Metanephros (tissue), 2 donors: Measurements from ENCODE around the genes HPCAL4, MFSD2A and CAP1.

DNA sequence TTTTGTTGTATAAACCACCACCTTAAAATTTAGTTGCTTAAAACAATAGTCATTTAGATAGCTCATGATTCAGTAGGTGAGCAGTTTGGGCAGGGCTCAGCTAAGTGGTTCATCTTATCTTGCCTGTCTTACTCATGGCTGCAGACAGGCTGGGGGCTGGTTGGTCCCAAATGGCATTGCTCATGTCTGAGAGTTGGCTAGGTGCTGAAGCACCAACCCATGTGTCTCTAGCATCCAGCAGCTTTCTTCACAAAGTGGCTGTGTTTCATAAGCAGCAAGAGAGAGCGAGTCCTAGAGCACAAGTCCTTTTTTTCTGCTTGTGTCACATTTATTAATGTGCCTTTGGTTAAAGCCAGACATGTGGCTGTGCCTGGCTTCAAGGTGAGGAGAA is 91.5 kb downstream of the MACF1 start:
- RAMPAGE, long total RNA, result no peak

DNA sequence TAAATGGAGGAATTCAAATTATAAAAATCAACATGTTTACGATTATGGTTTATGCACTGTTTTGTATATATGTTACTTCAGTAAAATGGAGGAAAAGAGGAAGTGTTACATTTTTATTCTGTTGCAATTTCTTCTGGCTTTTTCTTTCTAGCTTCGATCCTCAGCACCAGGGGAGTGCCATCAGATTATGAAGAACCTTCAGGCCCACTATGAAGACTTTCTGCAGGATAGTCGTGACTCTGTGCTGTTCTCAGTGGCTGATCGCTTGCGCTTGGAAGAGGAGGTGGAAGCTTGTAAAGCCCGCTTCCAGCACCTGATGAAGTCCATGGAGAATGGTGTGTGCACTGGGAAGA is 105.6 kb downstream of the MACF1 start:
- RAMPAGE, long total RNA, result no peak

DNA sequence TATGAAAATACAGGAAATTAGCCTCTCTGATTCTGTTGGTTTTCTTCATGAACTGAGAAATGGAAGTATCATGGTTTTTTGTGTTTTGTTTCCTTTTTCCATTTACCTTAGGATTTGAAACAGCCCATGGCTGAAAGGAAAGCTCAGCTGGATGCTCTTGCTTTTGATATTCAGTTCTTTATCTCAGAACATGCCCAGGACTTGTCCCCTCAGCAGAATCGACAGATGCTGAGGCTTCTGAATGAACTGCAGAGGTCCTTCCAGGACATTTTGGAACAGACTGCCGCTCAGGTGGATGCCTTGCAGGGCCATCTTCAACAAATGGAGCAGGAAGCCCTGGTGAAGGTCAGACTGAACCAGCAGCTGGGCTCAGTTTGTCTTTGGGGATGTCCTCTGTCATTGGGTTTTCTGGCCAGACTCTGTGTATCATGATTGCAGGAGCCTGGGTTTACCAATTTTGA is 142.4 kb downstream of the MACF1 start:
- RAMPAGE, long total RNA, result no peak

GRCh38 chr1:39387812-39388724 is 103.4 kb upstream of the BMP8A start:
- RAMPAGE, long total RNA, result no peak

- RAMPAGE, long total RNA, result no peak
Observed at GRCh38 chr1:39398622-39399326, 92.7 kb upstream of the BMP8A start.

DNA sequence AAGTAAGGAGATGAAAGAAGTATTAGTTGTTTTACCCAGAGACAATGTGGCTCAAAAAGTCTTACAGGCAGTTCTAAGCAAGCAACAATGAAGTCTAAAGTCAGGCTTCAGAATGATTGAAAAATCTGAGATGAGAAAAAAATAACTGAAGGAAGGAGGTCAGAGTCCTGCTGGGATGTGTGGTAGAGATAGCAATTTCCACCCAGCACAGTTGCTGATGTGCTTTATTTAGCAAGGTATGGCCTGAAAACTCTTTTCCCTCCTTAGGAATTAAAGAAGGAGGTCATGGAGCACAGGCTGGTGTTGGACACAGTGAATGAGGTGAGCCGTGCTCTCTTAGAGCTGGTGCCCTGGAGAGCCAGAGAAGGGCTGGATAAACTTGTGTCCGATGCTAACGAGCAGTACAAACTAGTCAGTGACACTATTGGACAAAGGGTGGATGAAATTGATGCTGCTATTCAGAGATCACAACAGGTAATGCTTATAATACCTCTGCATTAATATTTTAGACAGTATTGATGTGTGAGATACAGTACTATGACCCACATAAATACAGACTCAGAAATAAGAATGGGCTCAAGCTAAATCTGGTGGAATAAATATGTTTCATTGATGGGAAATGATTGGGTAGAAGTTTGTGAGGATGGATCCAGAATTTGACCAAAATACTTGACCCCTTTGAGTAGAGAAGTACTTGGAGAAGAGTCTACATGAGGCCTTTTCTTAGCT is 60.8 kb upstream of the BMP8A start:
- RAMPAGE, long total RNA, result no peak

- RAMPAGE, long total RNA, result no peak
Observed at GRCh38 chr1:39434442-39435073, 56.9 kb upstream of the BMP8A start.

DNA sequence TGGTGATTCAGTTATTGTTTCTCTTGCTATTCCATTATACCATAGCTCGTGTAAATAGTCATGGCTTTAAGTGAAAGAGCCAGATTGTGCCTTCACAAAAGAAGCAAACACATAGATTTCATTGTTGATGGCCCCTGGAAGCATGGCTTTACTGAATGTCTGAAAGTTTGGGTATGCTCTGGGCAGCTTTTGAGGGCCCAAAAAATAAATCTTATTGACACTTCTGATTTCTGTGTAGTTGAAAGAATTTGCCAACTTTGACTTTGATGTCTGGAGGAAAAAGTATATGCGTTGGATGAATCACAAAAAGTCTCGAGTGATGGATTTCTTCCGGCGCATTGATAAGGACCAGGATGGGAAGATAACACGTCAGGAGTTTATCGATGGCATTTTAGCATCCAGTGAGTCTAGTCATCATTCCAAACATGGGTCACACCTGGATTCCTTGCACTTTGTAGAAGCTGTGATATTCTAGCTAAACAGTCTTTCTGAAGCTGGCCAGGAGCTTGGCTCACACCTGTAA is 31.0 kb upstream of the BMP8A start:
- RAMPAGE, long total RNA, result no peak

DNA sequence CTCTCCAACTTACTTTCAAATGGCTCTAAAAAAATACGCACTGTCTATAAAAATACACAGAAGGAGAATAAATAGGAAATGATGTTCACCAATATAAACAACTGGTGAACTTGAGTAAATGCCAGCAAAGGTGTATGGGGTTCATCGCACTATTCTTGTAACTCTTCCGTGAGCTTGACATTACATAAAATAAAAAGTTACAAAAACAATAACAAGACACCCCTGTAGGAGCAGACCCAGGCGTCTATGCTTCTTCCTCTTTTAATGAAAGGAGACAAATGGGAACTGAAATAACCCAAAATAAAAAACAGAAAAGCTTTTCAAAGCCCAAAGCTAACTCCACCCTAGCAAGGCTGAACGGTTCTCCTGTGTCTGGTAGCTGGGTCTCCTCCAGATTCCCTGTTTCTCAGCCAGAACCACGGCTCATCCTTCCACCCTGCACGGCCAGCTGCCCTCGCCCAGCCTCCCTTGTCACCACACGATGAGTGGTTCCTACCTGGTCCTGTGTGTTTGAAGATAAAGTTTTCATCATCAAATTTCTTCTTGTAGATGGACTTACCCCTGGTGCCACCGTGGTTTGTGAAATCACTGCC is 35.3 kb downstream of the PABPC4 start:
- RAMPAGE, long total RNA, result no peak

DNA sequence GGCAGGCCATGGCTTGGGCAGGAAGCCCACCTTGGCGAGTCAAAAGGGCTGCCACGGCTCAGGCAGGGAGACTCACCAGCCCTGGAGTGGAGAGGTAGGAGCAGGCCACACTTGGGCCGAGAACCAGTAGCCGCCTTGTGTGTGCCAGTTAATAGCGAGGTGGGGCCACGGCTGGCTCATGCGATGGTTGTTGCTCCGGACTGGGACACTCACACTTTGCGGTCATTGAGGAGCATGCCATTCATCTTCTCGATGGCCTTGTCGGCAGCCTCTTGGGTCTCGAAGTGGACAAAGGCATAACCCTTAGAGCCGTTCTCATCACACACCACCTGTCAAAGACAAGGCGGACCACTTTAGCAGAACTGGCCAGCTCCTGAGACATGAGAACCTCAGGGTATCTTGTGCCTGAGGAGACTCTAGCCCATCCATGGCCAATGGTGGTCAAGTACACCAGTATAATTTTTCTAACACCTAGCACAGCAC is 5.5 kb downstream of the PABPC4 start:
- RAMPAGE, long total RNA, result no peak

DNA sequence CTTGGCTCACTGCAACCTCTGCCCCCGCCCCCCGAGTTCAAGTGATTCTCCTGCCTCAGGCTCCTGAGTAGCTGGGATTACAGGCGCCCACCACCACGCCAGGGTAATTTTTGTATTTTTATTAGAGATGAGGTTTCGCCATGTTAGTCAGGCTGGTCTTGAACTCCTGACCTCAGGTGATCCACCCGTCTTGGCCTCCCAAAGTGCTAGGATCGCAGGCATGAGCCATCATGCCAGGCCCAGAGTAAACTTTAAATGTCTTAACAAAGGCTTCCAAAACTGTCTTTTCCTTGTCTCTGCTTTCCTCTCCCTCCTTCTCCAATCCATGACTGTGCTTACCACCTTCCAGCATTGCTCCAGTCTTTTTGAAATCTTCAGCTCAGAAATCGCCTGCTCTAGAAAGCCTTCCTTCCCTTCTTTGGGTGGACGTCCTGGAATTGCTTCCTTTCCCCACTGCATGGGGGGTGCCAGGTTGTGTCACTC is 17.4 kb upstream of the PABPC4 start:
- RAMPAGE, long total RNA, result no peak

DNA sequence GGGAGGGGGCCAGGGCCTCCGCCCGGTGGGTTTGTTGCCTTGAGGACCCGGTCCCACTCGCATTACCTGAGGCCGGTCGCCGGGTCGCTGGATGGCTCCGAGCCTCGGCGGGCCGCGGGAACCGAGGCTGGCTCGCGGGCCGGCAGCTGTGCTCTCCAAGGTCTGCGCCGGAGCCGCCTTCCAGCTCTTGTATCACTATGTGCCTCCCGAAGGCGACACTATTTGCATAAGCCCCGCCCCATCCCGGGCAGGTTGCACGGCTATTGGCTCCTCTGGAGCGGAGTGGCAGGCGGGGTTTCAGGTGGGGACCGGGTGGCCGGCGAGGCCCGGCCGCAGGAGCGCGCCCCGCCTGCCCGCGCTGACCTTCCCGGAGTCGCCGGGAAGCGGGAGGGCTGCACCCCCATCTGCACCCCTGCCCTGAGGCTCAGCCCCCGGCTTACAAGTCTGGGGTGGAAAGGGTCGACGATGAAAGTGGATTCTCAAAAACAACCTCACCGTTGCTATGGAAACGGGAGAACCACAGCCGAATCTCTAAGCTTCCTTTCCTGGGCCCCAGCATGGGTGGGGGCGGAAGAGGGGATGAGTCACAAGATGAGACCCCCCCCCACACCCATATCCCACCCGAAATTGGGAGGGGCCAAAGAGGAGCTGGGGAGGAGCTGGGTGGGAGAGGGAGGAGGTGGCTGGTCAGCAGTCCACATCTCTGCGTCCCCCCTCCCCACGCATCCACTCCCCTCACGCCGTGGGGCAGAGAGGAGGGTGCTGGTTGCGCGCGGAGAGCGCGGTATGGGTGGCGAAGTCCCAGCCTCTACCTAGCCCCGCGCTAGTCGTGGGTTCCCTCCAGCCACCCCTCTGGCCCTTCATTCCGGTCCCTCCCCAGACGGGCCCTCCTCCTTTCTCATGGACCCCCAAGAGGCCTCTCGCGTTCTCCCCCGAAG is at the start of gene HPCAL4:
TSS of gene HPCAL4 (minus strand) at position 194 of the 938 bp plus-strand sequence.
- RAMPAGE, long total RNA, result no peak

- RAMPAGE, long total RNA, result no peak
Observed at GRCh38 chr1:39895165-39895572, 6.5 kb downstream of the MYCL start.

DNA sequence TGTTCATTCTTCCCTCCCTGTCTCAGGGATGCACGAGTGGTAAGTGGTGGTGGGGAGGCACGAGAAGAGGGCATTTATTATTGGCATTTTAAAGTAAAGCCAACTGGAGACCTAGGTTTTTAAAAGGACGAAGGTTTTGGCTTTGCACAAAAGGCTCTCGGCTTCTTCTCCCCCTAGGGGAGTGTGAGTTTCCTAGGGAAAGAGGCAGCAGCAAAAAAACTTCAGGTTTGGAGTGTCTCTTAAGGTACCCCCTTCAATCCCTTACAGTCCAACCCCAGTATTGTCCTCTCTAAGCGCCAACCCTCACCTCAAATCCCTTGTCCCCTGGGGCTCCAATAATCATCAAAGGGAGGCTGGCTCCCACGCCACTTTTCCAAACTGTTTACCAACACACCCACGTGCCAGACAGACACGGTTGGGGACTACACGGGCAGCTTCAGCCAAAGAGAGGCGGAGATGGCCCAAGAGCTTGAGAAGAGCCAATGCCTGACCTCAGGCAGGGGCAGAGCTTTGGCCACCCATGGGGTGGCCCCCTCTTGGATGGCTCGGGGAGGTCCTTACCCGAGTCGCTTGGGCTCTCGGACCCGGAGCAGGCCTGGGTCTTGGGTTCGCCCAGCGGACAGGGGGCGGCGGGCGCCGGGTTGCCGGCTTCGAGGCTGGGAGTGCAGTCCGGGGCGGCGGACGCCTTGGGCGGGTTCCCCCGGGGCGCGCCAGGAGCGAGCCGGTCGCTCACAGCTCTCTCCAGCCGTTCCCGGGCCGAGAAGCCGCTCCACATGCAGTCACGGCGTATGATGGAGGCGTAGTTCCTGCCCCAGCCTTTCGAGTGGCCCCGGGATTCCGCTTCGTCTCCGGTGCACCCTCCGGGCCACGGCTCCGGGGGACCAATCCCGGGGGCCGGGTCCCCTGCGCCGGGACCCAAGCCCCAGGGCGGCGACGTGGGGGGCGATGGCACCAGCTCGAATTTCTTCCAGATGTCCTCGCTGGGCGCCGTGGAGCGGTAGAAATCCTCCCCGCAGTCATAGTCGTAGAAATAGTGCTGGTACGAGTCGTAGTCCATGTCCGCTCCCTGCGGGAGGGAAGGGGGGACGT is 995 bp downstream of the MYCL start:
- RAMPAGE, long total RNA, result no peak

DNA sequence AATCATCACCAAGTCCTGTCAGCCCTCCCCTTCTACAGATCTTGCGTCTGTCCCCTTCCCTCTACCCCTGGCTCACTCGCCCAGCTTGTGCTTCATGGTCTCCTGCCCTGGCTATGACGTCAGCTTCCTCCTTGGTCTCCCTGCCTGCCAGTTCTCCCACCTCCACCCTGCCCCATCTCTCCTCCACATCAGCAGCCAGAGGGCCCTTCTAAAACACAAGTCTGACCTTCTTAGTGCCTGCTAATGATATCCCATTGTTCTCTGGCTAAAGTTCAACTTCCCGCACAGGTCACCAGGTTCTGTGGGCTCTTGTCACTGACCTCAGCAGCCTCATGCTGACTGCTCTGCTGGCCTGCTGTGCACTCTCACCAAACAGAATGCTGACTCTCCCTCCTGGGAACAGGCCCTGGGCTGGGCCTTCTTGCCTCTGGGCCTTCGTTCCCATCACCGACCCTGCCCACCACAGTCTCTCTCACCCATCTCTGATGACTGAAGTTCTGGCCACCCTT is 24.7 kb upstream of the MYCL start:
- RAMPAGE, long total RNA, result no peak

DNA sequence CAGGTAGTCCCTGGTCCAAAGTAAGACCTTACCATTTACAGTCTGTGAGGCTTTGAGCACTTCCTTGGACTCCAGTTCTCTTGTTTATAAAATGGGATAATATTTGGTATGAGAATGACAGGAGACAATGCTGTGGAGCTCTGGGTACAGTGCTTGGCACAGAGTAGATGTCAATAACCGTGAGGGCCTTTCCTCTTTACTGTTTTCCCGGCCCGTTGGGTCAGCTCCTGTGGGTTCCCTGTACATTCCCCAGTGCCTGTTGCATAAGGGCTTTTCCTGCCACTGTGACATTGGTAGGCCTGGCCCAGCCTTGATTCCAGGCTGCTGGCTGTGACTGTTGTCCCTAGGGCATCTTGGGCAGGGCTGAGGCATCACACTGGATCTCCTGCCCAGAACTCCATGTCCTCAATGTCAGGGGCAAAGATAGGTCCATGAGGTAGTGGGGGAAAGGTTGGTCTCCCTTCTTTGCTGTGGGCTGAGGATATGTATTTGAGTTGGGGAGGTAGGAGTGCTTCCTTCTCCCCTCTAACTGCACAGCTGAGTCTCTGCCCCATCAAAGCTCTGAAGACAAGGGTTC is 25.8 kb upstream of the MYCL start:
- RAMPAGE, long total RNA, result no peak

DNA sequence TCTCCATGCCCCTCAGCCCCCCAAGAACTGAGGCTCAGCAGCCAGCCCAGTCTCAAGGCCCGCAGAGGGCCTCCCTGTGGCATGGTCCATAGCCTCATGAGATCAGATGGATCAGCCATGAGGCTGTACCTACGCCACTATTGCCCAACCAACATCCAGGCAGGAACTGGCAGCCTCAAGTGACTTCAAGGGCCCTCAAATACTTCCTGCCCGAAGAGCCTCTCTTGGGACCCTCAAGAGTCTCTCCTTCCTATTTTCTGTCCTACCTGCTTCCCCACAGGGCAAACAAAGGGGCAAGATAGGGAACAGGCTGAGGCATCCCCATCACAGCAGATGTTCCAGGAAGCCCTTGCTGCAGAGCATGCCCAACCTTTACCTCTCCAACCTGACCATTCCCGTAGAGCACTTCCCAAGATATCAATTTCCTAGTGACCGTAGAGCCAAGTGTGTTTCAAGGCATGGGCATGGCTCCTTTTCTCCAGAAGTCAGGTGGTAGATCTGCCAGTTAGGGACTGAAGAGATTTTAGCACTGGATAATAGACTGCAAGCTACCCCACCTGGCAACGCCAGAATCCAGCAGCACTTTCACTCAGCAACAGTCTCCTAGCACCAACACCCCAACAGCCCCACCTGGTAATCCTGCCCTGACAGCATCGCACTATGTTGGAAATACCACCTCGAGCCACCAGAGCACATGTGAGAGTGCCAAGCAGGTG is 13.8 kb upstream of the MFSD2A start:
- RAMPAGE, long total RNA, result no peak

DNA sequence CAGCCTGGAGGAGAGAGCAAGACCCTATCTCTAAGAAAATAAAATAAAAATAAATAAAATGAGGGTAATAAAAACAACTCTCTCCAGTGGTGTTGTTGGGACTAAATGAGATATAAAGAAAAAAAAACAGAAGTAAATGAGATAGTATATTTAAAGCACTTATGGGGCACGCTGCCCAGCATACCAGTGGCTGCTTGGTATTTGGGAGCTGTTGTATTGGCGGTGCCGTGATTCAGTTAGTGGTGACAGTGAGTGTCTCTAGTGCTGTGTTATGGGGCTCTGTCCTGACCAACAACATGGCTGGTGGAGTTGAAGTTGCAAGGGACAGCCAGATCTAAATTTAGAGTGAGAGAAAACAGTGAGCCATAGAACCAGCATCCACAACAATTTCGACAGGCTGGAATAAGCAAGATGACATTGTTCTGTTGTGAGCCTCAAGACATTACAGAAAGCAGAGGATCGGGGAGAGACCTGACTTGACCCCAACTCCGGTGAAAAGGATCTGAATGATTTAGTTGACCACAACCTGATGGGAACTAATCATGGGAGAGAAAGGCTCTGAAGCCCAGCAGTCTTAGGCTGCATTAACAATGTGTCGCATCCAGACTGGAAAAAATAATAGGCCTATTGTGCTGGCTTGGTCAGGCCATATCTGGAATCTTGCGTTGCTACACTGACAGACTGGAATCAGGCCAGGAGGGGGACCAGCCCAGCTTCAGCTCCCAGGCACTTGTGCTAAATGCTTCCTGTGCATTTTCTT is 2.4 kb upstream of the MFSD2A start:
- RAMPAGE, long total RNA, result no peak

GRCh38 chr1:39954790-39955297 is at the start of gene MFSD2A:
MFSD2A (plus strand) TSS chr1:39955145.
- RAMPAGE, long total RNA, result no peak

GRCh38 chr1:40040536-40041167 is at the start of gene CAP1:
CAP1 (plus strand) TSS chr1:40040729.
- RAMPAGE, long total RNA, result start-site peak on the plus strand at chr1:40040681-40040780, 6,498 and 923 reads in 2 replicates